Type B pancreatic cell (in vitro differentiated cells): ENCODE measurements around the genes WNT2B and MAGI3.

- PRO-cap: no peak
These were observed 30.0 kb downstream of the CD53 start for GRCh38 chr1:110902678-110903581.

DNA sequence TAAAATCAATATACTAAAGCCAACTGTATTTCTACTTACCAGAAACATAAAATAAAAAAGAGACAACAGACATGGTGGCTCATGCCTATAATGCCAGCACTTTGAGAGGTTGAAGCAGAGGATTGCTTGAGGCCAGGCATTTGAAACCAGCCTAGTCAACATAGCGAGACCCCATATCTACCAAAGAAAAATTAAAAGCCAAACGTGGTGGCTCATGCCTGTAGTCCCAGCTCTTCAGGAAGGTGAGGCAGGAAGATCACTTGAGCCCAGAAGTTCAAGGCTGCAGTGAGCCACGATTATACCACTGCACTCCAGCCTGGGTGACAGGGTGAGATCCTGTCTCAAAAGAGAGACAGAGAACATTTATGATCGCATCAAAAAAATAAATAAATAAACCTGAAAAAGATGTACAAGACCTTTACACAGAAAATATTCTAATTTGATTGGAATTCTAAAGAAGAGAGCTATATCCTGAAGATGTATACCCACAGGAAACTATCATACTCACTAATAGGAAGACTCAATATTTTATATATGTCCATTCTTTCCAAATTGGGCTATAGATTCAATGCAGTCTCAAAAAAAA is 33.3 kb downstream of the CD53 start:
- PRO-cap: no peak

DNA sequence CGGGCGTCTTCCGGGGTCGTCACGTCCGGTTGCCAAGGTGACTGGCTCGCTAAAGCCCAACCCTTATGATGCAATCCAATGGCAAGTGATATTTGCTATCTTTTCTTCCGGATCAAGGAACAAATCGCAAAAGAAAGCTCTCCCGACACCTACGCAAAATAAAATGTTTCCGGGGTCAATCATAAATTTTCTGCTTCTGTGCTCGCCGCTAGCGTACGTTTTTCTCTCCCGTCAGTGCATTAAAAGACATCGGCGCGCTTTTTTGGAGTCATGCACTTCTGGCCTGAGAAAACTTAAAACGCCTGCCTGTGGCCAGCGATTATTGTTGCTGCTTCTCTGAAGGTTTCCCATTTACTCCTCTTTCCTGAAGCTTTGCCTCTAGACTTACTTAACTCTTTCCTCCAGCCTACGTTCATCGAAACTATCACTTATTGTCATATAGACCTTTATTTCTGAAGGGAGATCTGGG is 441 bp upstream of the LRIF1 start:
- PRO-cap: bidirectional peak, plus-strand start at position 122 of the sequence, minus-strand start outside the sequence

DNA sequence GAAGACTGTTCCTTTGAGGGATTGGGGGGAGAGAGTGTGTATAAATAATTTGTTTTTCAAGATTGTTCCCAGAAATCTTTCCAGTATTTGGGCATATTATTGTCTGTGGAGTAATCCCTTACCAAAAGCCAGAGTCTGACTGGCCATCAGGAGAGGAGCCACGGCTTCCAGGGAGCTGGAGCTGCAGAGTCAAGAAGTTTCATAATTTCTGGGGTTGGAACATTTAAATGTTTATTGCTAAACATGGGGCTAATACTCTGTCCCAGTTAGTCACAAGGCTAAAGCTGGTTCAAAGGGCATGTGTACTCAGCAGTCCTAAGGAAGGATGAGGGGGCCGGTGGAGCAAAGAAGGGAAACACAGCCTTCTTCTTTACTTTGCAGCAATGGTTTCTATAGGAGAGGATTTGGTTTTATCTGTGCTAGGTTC is 9.5 kb downstream of the DENND2D start:
- PRO-cap: no peak

DNA sequence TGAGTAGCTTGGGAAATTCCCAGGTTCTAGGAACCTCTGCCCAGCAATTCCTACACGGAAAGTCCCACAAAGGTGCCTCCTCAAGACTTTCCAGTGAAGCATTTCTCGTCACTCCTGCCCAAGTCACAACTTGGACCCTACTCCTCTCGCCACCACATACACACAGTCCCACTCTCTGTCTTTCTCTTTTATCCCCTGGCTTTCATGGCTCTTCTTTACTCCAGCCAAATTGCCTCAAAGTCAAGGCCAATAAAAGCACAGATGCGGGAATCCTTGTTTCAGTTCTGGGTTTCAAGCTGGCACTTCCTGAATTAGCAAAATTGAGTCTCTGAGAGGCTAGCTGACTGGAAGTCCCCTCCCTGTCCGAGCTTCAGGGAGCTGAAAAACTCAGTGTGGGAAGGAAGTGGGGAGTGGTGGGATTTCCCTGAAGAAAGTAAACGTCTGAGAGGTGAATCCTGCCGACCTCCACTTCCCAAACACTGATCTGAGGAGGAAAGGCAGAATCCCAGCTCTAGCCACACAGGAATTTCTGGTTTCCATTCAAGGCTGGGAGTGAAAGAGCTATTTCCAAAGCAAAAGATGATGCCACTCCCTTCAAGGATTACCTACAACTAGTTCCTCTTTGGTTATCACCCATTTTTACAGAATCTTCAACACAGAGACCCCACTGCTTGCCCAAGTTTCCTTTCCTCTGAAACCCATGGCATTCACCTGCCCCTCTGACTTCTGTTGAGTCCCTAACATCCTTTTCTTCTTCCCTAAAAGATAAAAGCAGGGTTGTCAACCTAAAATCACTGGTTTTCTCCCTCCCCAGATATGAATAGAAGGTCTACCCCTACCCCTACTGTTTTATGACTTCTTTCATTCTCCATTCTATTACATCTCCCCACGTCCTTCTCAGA is 7.3 kb downstream of the DENND2D start:
- PRO-cap: unidirectional peak, plus-strand start at position 320 of the sequence; unidirectional peak, minus-strand start at position 486 of the sequence

GRCh38 chr1:111733225-111734329 is 5.6 kb downstream of the INKA2 start:
- PRO-cap: no peak

GRCh38 chr1:111758453-111758793 is 2.7 kb downstream of the DDX20 start:
- PRO-cap: no peak

GRCh38 chr1:111879040-111879864 is 110.2 kb downstream of the KCND3 start:
- PRO-cap: no peak

DNA sequence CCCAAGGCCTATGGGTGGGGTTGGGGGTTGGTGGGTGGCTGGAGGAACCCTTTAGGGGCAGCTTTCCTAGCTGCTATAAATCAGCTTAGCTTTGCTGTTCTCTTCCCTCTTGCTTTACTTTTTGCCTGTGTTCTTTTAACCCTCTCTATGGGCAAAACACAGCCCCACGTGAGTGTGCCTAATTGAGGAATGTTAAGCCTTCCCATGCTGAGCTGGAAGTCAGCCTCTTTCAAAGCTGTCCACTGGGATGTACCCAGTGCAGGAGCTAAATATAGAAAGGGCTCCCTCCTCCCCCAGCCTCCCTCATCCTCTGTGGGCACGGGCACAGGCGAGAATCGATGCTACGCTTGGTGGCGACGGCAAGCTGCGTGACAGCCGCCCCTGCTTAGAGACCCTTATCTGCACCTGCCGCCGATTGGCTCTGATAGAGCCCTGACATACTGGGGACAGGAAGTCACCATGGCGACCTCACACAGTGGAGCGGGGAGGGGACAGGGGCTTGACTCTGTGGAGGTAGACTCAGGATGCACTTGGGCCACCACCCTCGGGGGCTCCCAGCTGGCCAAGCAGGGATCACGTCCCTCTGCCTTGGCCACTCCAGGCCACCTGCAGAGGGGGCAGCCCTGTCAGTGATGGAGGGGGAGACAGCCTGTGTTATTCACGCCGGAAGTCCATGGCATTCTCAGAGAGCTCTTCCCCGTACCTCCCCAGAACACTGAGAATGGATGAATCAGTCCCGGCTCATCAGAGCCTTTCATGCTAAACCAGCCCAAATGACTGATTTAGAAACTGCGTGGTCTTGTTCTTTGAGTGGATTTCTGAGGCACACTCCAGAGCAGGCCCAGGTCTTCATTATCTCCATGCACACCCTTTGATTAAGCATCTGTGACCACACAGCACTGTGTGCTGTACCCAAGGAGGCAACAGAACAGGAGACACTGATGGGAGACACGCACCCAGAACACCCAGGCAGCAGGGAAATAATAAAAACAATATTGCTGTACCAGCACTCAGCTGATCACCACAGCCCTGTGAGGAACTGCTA is 84.8 kb downstream of the KCND3 start:
- PRO-cap: no peak

- PRO-cap: bidirectional peak, plus-strand start at chr1:112466144, minus-strand start at chr1:112466138
These were observed 42.6 kb upstream of the WNT2B start for GRCh38 chr1:112465910-112466725.

GRCh38 chr1:112508589-112509681 is at the start of gene WNT2B:
TSS of gene WNT2B (plus strand) at chr1:112508965.
- PRO-cap: no peak

- PRO-cap: no peak
These were observed 35.3 kb downstream of the WNT2B start for GRCh38 chr1:112543940-112544502.

GRCh38 chr1:112650756-112651569 is 23.5 kb upstream of the MOV10 start:
- PRO-cap: no peak

DNA sequence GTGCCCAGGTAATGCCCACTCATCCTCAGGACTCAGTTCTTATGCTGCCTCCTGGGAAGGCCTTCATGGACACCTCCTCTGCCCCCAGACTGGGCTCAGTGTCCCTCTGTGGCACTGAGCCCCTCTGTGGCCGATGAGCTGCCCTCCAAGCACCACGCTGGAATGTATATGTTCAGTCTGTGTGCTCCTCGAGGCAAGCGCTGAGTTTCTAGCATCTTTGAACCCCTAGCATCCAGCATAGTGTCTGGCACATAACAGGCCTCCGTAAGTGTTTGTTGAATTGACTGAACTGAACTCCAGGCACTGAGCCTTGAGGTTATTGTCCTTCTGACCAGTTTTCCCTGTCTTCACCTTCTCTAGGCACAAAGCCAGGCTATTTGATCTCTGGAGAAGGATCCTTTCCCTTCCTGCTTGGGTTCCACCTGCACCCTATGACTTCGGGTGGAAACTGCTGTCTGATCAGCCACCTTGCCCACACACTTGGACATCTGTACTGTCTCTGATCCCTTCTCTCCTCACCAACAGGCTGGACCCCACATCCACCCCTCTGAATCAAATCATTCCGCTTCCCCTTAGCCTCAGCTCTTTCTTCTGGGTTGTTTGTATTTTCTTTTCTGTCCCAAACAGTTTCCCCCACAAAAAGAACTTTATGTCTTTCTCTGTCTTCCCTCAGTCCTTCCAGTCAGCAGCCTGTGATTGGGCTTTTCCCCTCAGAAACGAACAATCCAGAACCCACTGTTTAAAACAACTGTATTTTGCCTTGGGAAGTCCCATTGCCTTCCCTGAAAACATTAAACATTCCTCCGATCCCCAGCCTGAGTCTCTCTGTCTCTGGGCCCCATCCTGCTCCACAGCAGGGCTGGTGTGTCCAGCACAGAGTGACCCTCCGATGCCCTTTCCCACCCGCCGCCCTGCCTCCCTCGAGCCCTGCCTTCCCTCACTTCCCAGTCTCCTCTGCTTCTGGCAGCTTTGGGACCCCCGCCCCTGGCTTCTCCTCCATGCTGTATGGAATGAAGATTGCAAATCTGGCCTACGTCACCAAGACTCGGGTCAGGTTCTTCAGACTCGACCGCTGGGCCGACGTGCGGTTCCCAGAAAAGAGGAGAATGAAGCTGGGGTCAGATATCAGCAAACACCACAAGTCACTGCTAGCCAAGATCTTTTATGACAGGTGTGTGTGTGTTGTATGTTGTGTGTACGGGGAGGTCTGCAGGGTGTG is 13.9 kb downstream of the MOV10 start:
- PRO-cap: no peak

DNA sequence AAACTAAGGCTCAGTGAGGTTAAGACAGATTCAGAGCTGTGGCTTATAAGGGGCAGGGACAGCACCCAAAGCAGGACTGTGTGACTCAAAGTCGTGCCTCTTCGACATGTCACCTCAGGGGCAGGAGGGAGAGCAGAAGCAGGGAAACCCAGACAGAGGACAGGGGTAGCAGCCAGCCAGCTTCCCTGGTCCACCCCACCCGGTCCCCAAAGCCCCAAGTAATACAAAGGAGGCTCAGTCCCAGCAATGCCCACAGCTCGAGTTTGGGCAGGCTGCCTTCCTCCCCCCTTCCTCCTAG is 2.5 kb downstream of the RHOC start:
- PRO-cap: no peak

- PRO-cap: bidirectional peak, plus-strand start at chr1:112762880, minus-strand start at chr1:112762624
These were observed 43.8 kb downstream of the TAFA3 start for GRCh38 chr1:112762379-112763109.

DNA sequence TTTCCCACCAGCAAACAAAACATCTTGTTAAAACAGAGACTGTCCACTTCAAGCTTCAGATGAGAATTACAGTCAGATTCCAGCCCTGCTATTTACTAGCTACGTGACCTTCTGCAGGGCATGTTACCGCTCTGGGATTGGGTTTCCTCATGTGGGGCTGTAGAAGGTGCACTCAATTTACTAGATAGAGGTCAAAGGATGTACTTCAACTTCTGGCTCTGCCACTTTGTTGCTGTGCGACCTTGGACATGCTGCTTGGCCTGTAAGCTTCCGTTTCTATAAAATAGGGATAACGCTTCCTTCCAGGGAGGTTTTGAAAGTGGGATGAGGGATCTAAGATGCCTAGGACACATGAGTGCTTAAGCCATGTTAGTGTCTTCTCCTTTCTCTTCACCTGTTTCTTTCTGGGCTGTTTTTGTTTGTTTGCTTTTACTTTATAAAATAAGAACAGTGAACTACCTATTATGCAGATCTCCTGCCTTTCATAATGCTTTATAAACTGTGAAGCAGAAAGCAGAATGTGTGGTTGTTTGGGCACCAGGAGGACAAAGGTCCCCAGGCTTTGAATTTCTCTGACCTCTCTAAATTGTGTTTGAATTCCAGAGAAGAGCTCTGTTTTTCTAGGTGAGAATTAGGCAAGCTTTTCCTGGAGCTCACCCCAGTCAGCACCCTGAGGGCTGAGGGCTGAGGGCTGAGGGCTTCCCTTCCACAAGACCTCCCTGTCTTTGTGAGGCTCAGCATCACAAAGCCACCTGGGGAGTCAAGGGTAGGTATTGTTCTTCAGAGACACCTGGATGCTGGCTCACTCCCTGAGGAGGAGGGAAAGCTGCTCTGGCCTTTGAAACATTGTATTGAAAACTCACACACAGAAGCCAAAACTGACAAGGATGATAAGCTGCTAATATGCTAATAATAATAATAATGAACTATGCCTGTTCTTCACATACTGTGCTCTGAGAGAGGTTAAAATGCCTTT is 45.7 kb upstream of the LRIG2 start:
- PRO-cap: no peak

GRCh38 chr1:113191270-113192300 is 118.6 kb downstream of the LRIG2 start:
- PRO-cap: no peak

GRCh38 chr1:113390362-113390912 is at the start of gene MAGI3:
TSS of gene MAGI3 (plus strand) at chr1:113390515.
- PRO-cap: bidirectional peak, plus-strand start at chr1:113390515, minus-strand start at chr1:113390201

- PRO-cap: no peak
These were observed 133.5 kb downstream of the MAGI3 start for GRCh38 chr1:113523613-113524360.